ENCODE data around the genes TMSB10, TCF7L1 and GNLY.

DNA sequence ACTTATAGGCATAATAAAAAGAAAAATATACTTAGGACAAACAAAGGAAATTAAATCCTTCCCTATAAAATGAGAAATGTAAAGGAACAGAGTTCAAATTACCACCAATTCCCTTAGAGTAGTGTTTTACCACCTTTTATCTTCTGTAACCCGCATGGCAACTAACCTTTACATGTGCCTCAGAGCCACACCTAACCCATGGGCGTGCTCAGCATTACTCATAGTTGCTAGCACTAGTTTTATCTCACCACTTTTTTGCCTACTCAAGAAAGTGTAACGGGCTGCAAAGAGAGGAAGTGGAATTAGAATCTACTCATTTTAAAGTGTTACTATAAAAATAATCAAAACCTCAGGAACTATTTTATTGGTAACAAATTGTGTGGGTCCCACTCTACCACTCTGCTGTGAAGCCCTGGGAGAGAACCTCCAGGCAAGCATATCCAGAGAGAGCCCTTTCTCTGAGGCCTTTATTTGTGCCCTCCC is 98.9 kb downstream of the TRABD2A start:
- RRBS, result no CpG with 5 or more reads among the region's 3 CpGs

- RRBS, result 95% methylated on average over 14 of the region's 18 CpGs
Measured at GRCh38 chr2:84823984-84824393, 56.9 kb downstream of the TRABD2A start.

GRCh38 chr2:84839939-84840882 is 40.7 kb downstream of the TRABD2A start:
- RRBS, result no CpG with 5 or more reads among the region's 7 CpGs

DNA sequence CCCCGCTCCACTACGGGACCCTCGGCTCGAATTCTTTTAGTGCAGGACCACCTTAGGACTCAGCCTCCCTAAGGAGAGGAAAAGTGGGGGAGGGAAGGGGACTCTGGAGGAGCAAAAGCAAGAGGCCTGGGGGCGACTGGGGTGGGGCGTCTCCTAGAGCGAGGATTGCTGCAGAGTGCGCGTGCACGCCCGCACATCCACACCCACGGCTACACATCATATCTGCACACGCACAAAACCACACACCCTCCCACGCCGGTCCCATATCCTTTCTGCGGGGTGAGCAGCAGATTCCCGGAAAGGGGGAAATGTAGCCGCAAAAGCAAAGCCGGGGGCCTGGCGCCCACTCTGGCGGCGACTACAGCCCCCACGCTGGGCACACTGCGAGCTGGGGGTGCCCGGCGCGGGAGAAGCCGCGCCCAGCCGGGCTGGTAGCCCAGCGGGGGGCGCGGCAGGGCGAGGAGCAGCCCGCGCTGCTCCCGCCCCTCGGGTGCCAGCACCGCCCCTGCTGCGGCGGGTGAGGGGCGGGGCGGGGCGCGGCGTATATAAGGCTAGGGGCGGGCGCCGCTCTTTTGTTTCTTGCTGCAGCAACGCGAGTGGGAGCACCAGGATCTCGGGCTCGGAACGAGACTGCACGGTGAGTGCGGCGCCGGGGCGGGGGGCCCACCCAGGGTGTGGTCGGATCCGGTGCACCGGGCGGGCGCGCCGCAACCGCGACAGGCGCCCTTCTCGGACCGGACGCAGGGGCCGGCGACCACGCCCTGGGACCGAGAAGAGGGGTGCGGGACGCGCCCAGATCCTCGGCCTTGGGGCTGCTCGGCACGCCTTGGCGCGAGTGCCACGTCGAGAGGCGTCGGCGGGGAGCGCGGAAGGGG is at the start of gene TMSB10:
TSS of gene TMSB10 (plus strand) at position 575 of the 875 bp plus-strand sequence.
- RRBS, result under 1% methylated on average over 20 of the region's 91 CpGs

DNA sequence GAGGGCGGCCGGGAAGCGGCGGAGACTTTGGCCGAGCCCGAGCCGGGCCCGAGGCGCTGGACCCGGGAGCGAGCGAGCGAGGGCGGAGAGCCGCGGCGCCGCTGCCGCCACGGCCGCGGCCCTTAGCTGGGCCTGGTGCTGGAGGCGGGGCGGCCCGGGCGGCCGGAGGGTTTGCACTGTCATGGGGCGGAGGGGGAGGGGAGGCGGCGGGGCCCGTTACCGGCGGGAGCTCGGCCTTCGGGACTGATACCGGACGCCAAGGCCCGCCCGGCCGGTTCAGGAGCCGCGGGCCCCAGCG is 526 bp downstream of the KCMF1 start:
- RRBS, result under 1% methylated on average over 21 of the region's 43 CpGs

DNA sequence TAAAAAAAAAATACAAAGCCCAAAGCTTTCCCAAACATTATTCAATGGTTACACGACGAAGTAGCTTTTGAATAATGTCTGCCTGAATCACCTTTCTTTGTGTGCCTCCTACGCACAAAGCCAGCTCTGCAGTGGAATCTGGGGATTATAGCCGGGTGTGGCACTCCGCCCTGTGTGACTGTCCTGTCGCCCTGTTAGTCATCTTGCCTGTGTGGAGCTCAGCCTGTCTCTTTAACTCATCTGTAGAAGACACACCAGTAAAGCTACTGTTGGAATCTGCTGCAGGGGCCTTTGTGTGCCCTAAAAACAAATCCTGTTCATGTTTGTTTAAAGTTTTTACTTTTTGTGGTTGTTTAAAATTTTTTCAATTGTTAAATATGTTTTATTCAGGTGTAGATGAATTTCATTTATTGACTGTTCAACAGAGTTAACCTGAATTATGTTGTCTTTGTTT is 79.3 kb upstream of the TCF7L1 start:
- RRBS, result no CpG with 5 or more reads among the region's 6 CpGs

- RRBS, result under 1% methylated on average over 67 of the region's 135 CpGs
Measured at GRCh38 chr2:85133186-85134246, at the start of gene TCF7L1. TCF7L1 (plus strand) TSS chr2:85133392.

- RRBS, result no CpG with 5 or more reads among the region's 7 CpGs
Measured at GRCh38 chr2:85155129-85155440, 21.9 kb downstream of the TCF7L1 start.

- RRBS, result no CpG with 5 or more reads among the region's 10 CpGs
Measured at GRCh38 chr2:85162714-85163313, 29.6 kb downstream of the TCF7L1 start.

DNA sequence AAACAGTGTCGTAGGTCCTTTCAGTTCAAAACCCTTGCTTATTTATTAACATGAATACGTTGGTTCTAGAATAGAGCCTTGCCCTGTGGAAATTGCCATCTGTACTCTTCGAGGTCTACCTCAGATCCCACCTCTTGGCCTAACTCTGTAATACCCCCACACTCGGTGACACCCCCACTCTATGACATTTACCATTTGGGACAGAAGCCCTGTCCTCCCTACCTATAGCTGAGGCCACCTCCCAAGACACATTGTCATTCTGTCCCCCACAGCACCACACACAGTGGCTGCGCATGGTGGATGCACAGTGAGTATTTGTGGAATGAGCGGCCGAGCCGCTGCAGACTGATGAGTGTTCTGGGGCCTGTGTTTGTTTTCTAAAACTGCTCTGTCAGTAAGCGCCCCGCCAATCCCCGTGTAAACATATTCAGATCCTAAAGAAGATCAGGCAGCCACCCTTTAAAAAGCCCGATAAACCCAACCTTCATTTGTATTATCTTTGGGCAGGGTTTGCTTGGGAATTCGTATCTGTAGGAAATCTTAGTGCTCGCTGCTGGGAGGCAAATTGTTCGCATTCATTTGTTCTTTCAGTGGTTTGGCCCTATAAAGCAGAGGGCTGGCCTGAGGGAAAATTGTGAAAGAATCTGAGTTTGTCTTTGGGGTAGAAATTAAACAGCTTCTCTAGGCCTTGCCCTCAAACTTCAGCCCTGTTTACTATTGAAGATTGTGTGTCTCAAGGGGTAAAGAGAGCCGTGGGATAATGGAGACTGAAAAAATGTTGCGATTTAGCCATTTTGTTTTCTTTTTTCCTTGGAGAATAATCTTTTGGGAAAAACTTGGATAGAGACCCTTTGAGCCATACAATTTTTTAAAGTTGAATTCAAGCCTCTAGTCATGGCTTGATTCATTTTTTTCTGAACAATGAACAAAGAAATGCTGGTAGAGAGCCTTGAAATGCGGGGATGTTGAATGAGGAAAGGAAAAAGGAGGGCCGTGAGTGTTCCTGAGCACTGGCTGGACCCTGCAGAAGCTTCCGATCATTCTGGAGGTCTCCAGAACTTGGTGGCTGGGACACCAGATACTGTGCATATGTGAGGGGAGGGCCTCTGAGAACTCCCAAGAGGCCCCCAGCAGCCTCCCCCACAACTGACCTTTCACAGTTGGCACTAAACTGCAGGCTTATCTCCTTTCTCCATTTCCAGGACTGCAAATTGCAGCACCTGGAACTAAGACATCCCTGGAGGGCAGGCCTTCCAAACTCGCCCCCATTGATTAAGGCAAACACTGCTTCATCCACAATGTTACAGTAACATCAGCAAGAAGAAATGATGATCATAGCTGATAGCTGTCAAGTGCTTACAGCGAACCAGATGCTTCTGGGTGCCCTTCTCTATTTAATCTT is 68.4 kb downstream of the TGOLN2 start:
- RRBS, result no CpG with 5 or more reads among the region's 22 CpGs

DNA sequence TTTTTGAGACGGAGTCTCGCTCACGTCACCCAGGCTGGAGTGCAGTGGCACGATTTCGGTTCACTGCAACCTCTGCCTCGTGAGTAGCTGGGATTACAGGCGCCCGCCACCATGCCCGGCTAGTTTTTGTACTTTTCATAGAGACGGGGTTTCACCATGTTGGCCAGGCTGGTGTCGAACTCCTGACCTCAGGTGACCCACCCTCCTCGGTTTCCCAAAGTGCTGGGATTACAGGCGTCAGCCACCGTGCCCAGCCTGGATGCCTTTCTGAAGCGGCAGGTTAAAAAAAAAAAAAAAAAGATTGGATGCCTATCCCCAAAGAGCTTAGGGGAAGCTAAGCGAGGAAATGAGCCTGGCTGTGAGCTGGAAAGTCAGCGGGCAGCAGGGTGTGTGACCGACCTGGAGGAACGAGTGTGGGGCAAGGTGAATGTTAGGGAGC is 59.3 kb downstream of the TGOLN2 start:
- RRBS, result no CpG with 5 or more reads among the region's 19 CpGs

- RRBS, result no CpG with 5 or more reads among the region's 8 CpGs
Measured at GRCh38 chr2:85321848-85322959, 5.6 kb downstream of the TGOLN2 start.

DNA sequence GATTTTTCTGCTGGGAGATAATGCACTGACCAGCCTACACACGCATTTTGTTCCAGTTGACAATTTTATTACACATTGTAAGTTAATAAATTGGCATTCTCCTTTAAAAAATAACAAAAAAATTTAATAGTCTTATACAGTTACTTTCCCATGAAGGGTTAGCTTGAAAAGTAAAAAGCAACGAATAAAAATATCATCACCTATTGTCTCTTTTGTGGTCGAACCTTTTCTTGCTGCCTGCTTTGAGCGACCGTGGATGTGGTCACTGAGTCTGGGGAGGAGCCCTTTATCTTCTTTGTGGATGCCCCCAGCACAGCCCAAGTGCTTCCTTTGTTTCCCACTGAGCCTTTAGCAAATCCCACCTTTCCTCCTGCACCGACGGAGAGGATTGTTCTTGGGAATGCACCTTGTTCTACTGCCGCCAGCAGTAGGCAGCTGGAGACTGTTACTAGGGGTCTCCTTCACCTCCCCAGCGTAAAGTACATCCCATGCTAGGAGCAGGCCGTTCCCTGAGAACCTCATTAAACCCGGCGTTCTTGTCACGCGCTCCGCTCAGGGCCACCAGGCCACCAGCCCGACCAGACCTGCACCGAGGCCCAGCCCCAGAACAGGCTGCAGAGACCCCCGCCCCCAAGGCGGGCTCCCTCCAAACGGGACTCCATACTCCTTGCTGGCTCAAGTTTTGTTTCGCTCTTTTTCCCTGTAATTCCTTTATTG is 1.4 kb upstream of the MAT2A start:
- RRBS, result no CpG with 5 or more reads among the region's 21 CpGs

DNA sequence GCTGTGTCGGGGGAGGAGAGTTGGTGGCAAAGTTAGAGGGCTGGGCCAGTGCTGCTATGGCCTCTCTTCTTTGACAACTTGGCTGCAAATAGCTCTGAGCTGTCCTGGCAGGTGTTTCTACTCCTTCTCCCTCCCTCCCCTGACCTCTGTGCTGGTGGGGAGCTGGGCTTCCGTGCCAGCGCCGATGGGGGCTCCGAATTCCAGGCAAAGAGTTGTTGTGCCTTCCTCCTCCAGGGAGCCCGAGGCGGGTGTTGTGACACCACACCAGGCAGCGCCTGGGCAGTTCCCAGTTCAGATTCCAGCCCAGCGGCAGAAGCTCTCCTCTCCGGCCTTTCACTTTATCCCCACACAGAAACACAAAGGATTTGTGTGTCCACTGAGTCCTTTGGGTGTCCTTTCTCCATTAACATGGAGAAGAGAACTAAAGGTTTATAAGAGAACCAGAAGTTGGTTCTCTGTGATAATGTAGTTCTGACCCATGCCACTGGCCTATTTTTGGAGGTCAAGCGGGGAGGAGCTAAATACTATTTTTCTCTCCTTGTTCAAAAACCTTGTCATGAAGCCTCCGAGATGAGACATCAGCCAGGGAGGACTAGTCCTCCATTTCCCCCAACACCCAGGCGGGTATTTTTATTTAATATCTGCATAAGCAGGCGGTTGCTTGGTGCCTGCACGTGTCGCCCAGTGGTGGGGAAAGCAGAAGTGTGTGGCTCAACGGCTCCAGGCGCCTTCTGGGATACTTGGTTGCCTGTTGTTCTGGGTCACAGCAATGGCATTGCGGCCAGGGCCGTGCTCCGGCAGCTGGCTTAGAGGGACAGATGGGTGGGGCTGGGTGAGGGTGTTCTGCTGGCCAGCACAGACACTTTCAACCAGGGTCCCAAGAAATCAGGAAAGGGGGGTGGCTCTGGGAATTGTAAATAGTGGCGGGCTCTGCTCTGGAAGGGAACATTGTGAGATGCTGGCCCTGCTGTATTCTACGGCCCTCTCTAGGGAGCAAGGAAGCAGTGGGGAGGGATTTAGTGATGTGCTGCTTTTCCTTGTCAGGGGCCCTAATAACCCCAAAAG is 666 bp downstream of the VAMP8 start:
- RRBS, result no CpG with 5 or more reads among the region's 23 CpGs

GRCh38 chr2:85693947-85694684 is at the start of gene GNLY:
GNLY (plus strand) TSS chr2:85694358.
- RRBS, result no CpG with 5 or more reads among the region's 10 CpGs

DNA sequence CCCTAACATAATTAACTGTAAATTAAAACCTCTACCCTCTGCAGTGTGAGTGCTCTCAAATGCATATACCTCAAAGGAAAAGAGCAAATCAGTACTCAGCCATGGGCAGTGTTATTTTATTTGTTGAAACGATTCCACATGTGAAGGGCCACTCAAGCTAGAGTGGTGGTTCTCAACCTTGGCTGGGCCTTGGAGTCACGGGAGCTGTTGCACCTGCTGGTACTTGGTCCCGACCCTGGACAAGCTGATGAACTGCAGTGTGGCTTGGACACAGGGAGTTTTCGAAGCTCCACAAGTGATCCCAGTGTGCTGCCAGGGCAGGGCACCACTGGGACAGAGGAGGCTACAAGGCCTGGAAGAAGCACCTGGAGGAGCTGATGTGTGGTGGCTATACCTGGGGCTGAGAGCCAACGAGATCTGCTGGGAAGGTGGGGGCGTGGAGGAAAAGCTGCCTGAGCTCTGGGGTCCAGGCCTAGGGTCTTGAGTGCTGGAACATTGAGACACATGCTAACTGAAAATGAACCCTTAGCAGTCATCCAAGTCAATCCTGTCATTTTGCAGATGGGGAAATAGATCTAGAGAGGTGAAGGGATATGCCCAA is 19.8 kb downstream of the GNLY start:
- RRBS, result no CpG with 5 or more reads among the region's 6 CpGs

- RRBS, result no CpG with 5 or more reads among the region's 20 CpGs
Measured at GRCh38 chr2:85776975-85778169, 23.6 kb downstream of the ATOH8 start.

DNA sequence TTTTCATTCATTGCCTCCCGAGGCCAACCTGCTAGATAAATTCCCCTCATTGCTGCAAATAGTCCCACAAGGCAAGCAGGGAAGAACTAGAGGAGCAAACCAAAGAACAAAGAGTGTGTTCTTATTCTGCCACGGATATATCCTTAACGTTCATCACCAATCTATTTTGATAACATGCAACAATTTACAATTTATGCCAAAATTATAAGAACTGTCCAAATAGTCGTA is 1.8 kb downstream of the ST3GAL5 start:
- RRBS, result no CpG with 5 or more reads among the region's 4 CpGs

- RRBS, result no CpG with 5 or more reads among the region's 8 CpGs
Measured at GRCh38 chr2:85997736-85998333, 107.9 kb downstream of the POLR1A start.